GM06990 (cell line): ENCODE data around the genes PCED1B and ENDOU.

- RRBS: no CpG with 5 or more reads among the region's 6 CpGs
Measured at GRCh38 chr12:46585765-46586297, 213.3 kb upstream of the SLC38A2 start.

- RRBS: no CpG with 5 or more reads among the region's 2 CpGs
Measured at GRCh38 chr12:46617355-46617574, 208.5 kb downstream of the SLC38A4 start.

GRCh38 chr12:46664767-46665329, 160.9 kb downstream of the SLC38A4 start:
- RRBS: no CpG with 5 or more reads among the region's 3 CpGs

GRCh38 chr12:46786725-46787300, 39.0 kb downstream of the SLC38A4 start:
- RRBS: no CpG with 5 or more reads among the region's 3 CpGs

GRCh38 chr12:46832093-46832682, 6.4 kb upstream of the SLC38A4 start:
- RRBS: no CpG with 5 or more reads among the region's 17 CpGs

- RRBS: no CpG with 5 or more reads among the region's 9 CpGs
Measured at GRCh38 chr12:46934587-46935080, 108.8 kb upstream of the SLC38A4 start.

DNA sequence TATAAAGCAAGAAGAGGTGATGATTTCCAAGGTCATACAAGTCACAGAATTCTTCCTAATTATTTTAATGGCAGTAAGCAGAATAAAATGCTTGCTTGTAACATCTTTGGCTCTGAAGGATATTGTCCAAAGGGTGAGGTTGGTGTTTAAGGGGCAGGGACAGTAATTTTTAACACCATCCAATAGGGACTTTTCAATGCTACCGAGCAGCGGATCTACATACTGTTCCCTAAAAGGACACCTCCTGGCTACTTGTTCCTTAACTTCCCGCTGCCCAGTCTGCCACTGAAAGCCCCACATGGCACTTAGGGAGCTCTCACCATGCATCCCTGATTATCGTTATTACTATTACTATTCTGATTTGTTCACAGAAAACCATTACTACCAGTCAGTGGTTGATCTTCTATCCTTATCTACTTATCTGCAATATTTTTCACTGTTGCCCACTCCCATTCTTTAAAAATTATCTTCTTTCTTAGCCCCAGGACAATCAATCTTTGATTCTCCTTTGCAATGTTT, 4.0 kb upstream of the PCED1B start:
- RRBS: no CpG with 5 or more reads among the region's 4 CpGs

DNA sequence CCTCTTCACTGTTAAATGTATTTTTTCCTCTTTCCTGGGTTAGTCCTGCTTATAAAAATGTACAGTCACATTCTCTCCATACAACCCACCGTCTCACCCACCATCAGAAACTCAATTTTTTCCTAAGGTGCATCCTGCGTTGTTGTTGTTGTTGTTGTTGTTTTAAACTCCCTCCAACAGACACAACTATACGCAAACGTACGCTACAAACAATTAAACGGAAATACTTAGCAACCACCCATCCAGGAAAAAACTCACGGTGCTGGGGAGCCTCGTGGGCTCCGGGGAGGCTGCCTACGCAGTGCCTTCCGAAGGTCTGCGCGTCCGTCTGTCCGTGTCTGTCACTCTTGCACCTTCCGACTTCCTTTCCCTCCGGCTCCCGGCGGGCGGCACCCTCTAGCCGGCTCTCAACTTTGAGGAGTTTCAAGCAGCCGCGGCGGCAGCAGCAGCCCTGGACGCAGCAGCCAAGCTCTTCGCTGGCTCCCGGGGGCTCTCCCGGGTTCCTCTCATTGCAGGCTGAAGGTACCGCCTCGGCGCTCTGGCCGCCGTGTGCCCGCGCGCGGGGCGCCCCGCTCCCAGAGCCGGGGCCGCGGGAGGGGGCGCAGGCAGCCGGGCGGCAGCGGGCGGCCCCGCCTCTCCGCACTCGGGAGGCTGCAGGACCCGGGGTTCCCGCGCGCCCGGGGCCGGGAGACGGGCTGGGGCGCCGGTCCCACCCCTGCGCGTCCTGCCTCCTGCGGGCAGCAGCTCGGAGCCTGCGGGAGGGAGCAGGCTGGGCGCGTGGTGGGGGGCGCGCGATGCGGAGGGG, at the start of gene PCED1B:
Gene PCED1B (plus strand): TSS at position 418 of the 805 bp plus-strand sequence.
- RRBS: 5% methylated on average over 28 of the region's 70 CpGs

GRCh38 chr12:47087688-47088926, 8.3 kb upstream of the AMIGO2 start:
- RRBS: no CpG with 5 or more reads among the region's 9 CpGs

DNA sequence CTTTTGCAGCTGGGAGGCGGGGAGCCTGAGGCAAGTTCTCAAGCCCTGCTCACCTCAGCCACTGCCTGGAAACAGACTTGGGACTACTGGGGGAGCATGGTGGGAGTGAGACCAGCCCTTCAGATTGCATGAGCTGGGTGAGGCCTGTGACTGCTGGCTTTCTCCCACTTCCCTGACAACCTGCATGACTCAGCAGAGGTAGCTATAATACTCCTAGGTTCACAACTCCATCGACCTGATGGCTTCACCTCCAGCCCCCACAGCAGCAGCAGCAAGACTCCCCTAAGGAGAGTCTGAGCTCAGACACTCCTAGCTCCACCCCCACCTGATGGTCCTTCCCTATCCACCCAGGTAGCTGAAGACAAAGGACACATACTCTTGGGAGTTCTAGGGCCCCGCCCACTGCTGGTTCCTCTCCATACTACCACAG, 68.9 kb downstream of the RPAP3 start:
- RRBS: no CpG with 5 or more reads among the region's 3 CpGs

DNA sequence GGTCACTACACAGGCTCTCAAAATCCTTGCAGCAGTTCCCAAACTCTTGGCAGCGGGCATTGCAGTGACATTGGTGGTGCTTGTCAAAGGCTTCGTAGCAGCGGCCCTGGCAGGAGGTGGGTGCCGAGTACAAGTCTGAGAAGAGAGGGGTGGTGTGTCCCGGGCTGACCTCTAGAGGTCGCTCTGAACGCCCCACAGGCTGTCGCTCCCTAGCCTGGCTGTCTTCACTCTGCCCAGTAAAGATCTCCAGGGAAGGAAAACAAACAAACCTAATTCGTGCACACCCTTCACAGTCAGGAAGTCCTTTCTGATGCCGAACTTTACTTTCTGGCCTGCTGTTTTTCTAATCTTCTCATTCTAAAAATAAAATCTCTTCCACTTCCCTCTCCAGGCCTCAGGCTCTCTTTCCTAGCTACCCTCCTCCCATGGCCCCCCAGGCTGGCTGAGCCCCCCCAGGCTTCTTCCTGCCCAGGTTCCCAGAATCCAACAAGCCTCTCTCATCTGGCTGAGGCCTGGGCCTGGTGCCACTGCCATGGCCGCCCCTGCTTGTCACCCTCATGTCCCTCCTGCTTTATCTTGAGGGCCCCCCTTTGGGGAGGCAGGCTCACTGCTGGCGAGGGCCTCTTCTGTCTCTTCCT, 7.7 kb downstream of the ENDOU start:
- RRBS: no CpG with 5 or more reads among the region's 12 CpGs

GRCh38 chr12:47725107-47725596, at the start of gene ENDOU:
Gene ENDOU, minus strand, starts transcription at chr12:47725490.
- RRBS: no CpG with 5 or more reads among the region's 8 CpGs

DNA sequence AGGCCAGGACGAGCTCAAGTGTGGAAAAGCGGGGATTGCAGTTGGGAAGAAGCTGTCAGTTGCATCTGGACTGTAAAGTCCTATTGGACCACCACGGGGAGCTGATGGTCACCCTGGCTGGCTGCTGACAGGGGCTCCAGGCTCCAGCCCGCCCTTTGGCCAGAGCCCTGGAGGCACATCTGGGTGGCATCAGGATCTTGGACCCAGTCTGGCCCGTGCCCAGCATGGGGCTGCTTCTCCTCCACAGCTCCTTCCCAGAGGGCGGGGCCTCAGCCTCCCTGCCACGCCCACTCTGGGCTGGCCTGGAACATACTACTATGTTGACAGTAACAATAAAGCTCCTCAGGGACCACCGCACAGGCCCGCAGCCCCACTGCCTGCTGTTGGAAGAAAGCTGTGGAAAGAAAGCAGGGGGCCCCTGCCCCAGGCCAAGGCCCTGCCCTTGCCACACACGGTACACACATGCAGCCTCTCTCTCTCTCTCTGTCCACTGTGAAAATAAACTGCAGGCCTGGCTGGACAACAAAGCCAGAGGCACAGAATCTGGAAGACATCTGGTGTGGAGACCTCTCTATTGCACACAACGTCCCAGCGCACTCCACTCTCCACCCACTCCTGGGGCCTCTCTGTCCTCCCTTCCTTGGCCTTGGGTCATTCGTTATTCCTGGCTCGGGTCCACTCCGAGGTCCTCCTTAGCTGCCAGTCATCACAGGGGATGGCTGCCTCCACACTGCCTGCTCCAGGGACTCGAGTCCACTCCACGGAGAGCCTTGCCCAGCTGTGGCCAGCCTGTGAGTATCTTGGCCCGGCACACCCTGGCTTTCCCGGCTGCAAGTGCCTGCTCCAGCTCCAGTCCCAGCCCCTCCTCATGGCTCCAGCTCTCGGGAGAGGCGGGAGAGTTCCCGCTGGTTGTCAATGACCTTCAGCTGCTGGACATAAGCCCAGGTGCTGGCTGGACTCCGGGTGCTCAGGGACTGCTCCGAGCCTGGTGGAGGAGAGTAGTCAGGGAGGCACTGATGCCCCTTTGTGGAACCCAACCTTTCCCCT, 11.7 kb upstream of the ENDOU start:
- RRBS: no CpG with 5 or more reads among the region's 24 CpGs

DNA sequence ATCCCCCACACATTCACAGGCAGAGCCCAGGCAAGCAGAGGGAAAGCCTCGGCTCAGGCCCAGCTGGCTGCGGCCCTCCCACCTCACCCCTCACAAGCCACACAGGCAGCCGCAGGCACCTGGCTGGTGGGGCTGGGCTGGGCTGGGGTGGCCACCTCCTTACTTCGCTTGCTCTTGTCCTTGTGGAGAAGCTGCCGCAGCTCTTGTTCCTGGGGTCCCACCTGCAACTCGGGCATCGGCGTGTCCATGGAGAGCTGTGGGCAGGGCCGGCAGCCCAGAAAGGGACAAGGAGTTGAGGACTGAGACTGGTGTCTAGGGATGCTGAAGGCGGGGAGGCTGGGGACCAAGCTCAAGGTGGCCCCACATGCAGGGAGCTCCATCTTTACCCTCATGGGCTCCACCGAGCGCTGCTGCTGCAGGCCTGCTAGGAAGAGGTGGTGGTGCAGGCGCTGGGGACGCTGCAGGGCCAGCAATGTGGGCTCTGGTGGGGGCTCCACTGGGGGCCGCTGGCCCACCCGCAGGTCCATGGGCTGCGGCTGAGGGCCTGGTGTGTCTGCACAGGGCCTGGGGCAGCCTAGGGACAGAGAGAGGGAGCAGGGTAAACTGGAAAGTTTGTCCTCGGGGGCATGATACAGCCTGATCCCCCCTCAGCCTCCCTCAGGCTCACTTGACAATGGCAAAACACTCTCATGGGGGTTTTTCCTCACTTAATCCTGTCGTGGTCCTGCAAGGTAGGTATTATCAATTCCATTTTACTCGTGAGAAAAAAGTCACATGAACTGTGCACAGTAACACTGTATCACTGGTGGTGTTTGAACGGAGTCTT, 21.1 kb downstream of the HDAC7 start:
- RRBS: no CpG with 5 or more reads among the region's 21 CpGs

GRCh38 chr12:47812501-47813478, 6.9 kb downstream of the HDAC7 start:
- RRBS: 4% methylated on average over 17 of the region's 41 CpGs

- RRBS: no CpG with 5 or more reads among the region's 15 CpGs
Measured at GRCh38 chr12:47825026-47825843, 5.5 kb upstream of the HDAC7 start.

DNA sequence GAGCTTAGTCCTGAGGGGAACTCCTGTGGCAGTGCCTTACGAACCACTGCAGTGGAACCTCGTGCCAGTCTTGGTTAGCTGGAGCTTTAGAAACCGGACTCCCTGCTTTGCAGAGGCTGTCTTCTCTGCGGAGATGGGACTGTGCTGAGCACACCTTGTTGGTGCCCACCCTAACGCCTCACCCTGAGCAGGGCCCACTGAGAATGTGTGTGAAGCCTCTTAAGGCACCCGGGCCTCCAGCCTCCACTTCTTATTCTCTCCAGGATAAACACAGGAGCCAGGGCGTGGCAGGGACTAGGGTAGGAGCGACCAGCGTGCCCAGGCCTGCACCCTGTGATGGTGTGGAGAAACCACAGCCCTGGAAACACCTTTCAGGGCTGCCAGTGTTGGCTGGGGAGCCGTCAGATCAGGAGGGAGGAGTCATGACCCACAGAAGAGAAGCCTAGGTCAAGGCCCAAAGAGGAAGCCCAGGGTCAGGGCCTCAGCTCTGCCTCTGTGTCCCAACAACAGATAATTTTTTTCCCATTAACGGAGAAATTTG, 41.4 kb downstream of the VDR start:
- RRBS: no CpG with 5 or more reads among the region's 11 CpGs

DNA sequence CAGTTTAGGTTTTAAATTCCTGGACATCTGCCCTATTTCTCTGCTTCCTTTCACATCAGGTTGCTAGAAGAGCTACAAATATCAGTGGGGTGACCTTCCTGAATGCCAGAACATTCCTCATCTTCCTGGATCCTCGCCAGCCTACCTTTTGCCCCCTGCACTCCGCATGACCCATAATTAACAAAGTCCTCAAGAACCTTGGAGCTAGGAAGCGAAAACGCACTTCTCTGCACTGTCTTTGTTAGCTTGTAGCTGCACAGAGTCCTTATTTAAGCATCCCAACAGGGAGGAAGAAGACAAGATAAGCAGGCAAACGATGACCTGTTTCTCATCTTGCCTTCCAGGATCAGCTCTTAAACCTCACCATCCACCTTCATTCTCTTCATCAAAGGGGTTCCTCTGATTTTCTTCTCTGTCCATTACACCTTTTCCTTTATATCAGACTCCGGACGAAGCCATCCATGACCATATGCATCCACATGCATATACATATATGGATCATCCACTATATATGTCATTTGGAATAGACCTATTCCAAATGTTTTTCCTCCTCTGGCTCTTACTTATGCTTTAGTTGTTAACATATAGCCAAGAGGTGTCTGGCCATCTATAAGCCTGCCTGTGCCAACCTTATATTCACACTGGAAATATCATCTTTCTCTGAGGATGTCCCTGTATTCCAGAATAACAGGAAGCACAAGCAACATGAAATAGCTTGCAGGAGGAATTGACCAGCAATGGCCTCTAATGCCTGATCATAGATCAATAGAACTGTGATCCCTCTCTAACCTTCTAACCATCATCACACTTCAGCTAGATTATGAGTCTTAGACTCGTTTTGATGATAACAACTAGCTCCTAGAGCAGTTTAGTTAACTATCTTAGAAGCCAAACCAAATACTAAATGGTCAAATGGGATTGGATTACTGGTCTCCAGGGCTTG, 30.2 kb downstream of the VDR start:
- RRBS: no CpG with 5 or more reads among the region's 8 CpGs

GRCh38 chr12:47901095-47902010, 3.4 kb downstream of the VDR start:
- RRBS: no CpG with 5 or more reads among the region's 15 CpGs